ENCODE measurements around the gene CXCL12.

DNA sequence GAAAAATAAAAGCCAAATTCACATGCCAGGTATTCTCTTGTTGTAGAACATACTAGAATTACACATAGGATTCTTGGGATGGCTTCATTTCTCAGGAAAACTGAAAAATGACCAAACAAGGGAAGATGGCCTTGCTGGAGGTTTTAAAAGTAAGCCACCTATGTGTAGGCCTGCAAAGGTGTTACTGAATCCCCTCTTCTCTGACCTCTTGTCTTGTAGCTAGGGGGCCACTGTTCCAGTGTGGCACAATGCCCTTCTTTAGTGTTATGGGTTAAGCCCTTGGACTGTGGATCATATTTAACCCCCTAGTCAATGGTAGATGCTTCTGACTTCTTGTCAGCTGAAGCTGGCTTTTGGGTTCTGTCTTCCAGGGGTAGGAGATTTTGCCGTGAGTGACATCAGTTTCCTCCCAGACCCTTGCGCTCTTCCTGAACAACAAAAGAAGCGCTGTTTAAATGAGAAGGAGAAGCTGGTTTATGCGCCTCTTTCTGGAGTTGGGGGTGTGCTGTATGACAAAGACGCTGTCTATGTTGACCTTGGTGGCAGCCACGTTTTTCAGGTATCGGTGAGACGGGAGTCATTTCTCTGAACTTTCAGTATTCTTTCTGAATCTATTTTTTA lies 10.1 kb downstream of the BMS1 start:
- PRO-cap, 3 experiments: no peak in any of the 3 experiments
- RAMPAGE, long total RNA: no peak

DNA sequence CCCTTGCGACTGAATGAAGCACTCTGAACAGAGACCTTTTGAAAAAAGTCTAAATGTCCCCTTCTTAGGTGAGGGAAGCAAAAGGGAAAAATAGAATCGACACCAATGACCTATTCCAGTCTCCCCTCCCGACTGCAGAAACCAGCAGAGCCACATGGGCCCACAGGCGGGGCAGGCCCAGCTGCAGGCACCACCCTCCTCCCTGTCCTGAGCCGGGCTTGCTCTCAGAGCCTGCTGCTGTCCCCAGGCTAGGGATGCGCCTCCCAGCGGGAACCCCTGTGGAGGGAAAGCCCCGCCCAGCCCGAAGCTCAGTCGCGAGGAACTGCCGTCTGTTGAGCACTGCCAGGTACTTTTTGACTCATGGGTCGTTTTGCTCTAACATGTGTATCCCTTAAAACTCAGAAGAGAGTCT lies 124.6 kb upstream of the RET start:
- PRO-cap, 3 experiments: no peak in any of the 3 experiments
- RAMPAGE, long total RNA: no peak

- PRO-cap, 3 experiments: no peak in any of the 3 experiments
- RAMPAGE, long total RNA: no peak
Observed at GRCh38 chr10:43082014-43082516, 5.2 kb downstream of the RET start.

DNA sequence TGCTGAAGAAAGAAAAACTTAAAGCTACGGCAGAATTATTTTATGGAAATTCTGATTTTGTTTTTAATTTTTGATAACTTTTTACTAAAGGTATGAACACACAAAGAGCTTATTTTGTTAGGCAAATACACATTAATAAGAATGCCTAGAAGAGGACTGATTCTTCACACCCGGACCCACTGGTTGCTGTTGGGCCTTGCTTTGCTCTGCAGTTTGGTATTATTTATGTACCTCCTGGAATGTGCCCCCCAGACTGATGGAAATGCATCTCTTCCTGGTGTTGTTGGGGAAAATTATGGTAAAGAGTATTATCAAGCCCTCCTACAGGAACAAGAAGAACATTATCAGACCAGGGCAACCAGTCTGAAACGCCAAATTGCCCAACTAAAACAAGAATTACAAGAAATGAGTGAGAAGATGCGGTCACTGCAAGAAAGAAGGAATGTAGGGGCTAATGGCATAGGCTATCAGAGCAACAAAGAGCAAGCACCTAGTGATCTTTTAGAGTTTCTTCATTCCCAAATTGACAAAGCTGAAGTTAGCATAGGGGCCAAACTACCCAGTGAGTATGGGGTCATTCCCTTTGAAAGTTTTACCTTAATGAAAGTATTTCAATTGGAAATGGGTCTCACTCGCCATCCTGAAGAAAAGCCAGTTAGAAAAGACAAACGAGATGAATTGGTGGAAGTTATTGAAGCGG lies 16.9 kb downstream of the CSGALNACT2 start:
- PRO-cap, 3 experiments: no peak in any of the 3 experiments
- RAMPAGE, long total RNA: no peak

- PRO-cap, 3 experiments: no peak in any of the 3 experiments
- RAMPAGE, long total RNA: no peak
Observed at GRCh38 chr10:43315048-43315579, 48.2 kb upstream of the RASGEF1A start.

- PRO-cap, 3 experiments: no peak in any of the 3 experiments
- RAMPAGE, long total RNA: no peak
Observed at GRCh38 chr10:43380579-43381166, 9.2 kb downstream of the FXYD4 start.

GRCh38 chr10:43393393-43394491 lies 15.2 kb downstream of the HNRNPF start:
- PRO-cap, 3 experiments: no peak in any of the 3 experiments
- RAMPAGE, long total RNA: no peak

DNA sequence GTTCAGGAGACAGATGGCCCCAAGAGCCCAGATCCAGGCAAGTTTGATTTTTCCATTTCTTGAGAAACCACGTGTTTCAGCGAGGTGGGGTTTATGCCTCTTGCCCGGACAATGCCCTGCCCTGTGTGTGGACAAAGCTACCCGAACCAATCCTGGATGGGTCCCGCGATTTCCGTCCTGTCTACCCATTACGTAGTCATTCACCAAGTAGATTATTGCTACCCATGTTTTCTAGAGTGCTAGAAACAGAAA lies 726 bp downstream of the ZNF485 start:
- PRO-cap, 3 experiments: no peak in any of the 3 experiments
- RAMPAGE, long total RNA: no peak

- PRO-cap, 3 experiments: no peak in any of the 3 experiments
- RAMPAGE, long total RNA: no peak
Observed at GRCh38 chr10:43801747-43802136, 153.1 kb upstream of the ZNF32 start.

- PRO-cap, 3 experiments: no peak in any of the 3 experiments
- RAMPAGE, long total RNA: no peak
Observed at GRCh38 chr10:43816223-43816612, 167.5 kb upstream of the ZNF32 start.

- PRO-cap, 3 experiments: peak in 2 of 3 experiments; most common plus-strand start chr10:43825219 (in 2)
- RAMPAGE, long total RNA: no peak
Observed at GRCh38 chr10:43824830-43825395, 176.2 kb upstream of the ZNF32 start.

DNA sequence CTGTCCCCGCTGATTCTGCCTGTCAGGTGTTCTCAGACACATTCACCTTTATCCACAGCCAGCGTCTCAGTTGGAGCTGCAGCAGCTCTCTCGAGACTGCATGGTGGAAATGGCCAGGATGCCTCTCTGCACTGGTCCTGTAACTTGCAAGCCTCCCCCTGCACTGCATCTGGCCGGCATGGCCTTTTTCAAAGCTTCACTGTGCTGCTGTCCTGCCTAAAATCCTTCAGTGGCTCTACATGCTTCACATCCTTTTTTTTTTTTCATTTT lies 218.1 kb upstream of the ZNF32 start:
- PRO-cap, 3 experiments: no peak in any of the 3 experiments
- RAMPAGE, long total RNA: no peak

DNA sequence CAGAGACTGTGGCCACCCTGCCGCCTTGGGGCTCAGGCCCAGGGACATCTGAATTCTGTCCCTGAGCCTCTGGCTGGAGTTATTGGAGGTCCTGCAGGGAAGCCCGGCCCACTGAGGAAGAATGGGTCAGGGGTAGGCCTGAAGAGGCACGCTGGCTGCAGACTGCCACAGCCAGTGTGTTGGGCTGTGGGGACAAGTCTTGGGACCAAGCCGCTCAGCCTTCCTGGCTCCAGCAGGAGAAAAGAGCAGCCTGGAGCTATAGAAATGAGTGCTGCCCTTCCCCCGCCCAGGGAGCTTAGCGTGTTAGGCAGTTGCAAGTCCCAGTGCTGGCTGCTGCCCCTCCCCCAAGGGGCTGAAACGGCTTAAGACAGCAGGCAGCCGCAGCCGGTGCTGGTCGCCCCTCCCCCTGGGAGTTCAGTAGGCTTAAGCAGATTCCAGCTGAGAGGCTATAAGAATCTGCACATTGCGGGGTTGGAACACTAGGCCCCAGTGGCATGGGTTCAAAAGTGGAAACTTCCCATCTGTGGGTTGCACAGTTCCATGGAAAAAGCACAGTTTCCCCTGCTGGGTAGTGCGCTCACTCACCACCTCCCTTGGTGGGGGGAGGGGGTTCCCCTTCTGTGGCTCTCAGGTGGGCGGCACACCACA lies 151.3 kb downstream of the CXCL12 start:
- PRO-cap, 3 experiments: no peak in any of the 3 experiments
- RAMPAGE, long total RNA: no peak

- PRO-cap, 3 experiments: peak in 1 of 3 experiments; most common minus-strand start chr10:44385097 (in 1)
- RAMPAGE, long total RNA: no peak
Observed at GRCh38 chr10:44384537-44385538, at the start of gene CXCL12. CXCL12 (minus strand) TSS chr10:44385097.

- PRO-cap, 3 experiments: no peak in any of the 3 experiments
- RAMPAGE, long total RNA: no peak
Observed at GRCh38 chr10:44908009-44908513, 3.1 kb upstream of the TMEM72 start.

GRCh38 chr10:44982042-44982551 lies 3.5 kb upstream of the DEPP1 start:
- PRO-cap, 3 experiments: peak in 1 of 3 experiments; most common minus-strand start chr10:44982219 (in 1)
- RAMPAGE, long total RNA: no peak

DNA sequence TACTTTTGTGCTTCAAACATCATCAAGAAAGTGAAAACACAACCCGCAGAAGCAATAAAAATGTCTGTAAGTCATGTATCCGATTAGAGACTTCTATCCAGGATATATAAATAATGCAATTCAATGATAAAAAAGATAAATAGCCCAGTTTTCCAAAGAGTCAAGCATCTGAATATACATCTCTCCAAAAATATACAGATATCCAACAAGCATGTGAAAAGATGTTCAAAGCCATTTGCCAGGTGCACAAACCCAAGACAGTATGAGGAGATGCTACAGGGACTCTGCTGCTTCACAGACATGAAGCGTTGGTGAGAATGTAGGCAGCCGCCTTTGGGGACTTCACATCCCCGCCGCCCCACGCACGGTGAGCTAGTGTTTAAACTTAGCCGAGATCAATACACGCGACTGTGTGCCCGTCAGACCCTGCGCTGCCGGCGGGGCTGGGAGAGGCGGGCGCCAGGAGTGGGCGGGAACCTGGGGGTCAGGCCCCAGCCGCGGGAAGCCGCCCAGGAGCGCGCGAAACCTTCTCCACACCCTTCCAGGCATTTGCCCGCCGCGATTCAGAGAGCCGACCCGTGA lies 1.0 kb upstream of the ALOX5 start:
- PRO-cap, 3 experiments: peak in 1 of 3 experiments; most common plus-strand start position 534 of the sequence (in 1)
- RAMPAGE, long total RNA: no peak

GRCh38 chr10:45557497-45558094 lies 22.4 kb upstream of the MARCHF8 start:
- PRO-cap, 3 experiments: no peak in any of the 3 experiments
- RAMPAGE, long total RNA: no peak

GRCh38 chr10:45969718-45970073 lies 2.6 kb upstream of the TIMM23 start:
- PRO-cap, 3 experiments: no peak in any of the 3 experiments
- RAMPAGE, long total RNA: no peak

DNA sequence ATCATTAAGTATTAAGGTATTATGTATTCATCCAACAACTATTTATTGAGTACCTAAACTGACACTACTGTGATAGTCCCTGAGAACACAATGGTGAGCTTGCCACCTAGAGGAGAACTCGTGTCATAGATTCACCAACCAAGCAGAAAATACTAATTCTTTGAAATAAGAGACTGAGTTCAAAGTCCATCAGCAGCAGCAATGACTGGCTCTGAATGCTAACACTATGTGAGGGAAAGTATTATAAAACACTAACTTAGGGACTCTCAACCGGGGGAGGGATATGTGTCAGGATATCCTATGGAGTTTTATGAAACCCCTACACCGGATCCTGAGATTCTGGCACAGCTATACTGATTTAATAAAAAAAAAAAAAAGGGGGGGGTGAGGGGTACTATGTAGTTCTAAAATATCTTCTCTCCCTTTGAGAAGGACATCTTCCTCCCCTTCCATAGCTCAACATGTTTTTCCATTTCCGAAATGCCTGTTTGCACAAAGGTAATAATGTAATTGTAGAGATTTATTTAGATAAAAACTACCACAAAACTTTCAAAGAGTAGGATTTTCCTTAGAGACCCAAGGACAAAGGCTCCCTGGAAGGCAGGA lies 1.6 kb downstream of the NCOA4 start:
- PRO-cap, 3 experiments: no peak in any of the 3 experiments
- RAMPAGE, long total RNA: no peak

All from cerebellum (tissue), 5 donors.